ENCODE results near the genes MOB2, KRTAP5-1 and KRTAP5-6.

- PRO-cap = unidirectional peak, plus-strand start at chr11:841281
- RRBS = no CpG with 5 or more reads among the region's 16 CpGs
Measured at GRCh38 chr11:840809-841408, 1.4 kb downstream of the POLR2L start.

GRCh38 chr11:861105-861385 lies 18.4 kb downstream of the TSPAN4 start:
- PRO-cap = no peak
- RRBS = 92% methylated on average over 3 of the region's 9 CpGs

DNA sequence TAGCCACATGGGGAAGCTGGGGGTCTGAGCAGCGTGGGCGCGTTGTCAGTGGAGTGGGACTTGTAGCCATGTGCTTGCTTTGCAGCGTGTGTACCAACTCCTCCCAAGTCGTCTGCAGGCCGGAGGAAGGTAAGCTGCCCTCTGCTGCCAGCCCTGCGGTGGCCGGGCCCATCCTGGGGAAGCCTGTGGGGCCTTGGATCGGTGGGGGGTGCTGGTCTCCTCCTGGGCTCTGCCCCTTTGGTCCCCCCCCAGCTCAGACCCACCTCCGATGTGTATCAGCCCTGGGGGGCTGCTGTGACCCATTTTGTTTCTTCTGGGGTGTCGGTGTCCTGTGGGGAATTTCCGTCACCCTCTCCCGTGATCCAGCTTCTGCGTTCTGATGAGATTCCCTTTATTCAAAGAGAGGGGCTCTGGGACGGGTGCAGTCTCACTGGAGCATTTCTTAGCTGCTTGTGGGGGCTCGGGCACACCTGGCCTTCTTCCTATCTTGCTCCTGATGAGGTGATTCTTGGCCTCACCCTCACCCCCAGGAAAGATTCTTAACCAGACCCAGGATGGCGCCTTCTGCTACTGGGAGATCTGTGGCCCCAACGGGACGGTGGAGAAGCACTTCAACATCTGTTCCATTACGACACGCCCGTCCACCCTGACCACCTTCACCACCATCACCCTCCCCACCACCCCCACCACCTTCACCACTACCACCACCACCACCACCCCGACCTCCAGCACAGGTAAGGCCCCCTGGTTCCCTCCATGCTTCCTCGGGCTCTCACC lies 56.0 kb upstream of the MUC6 start:
- PRO-cap = no peak
- RRBS = 57% methylated on average over 3 of the region's 24 CpGs

- PRO-cap = no peak
- RRBS = 58% methylated on average over 2 of the region's 39 CpGs
Measured at GRCh38 chr11:1224596-1225659, 2.1 kb downstream of the MUC5B start.

GRCh38 chr11:1471828-1472377 lies 14.7 kb downstream of the MOB2 start:
- PRO-cap = no peak
- RRBS = 60% methylated on average over 2 of the region's 13 CpGs

DNA sequence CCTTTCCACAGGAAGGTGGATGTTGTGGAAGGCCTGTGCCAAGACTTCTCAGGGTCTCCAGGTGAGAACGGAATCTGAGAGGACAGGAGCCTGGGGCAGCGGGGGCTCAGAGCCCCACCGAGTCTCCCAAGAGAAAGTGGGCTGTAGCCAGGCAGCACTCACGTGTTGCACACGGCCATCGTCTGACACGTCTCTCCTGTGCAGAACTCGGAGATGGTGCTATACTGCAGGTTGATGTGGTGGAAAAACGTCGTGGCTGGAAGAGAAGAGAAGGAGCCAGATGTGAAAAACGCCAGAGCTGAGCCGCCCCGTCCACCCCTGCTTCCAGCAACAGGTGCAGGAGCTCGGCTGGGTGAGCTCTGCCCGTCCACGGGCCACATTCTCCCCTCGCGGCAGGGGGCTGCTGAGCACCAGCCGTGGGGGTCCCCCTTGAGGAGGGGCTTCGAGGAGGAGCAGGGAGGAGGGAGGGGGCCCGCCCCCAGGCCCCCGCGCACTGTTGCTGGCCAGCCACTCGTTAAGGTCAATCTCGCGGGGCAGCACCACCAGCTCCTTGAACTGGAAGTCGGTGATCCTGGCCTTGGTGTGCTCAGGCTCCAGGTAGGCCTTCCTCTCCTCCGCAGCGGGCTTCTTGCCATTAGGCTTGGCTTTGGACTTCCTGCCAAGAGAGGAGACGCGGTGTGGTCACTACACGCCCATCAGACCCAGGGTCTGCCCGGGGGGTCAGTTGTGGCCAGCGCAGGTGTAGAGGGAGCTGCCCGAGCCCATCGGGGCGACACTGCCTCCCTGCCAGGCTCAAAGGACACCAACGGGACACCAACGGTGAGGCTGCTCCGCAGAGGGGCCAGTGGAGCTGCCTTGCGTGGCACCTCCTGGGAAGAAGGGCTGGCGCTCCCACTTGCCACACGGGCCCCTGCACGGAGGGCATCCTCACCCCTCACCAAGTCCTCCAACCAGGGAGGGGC lies 6.1 kb downstream of the MOB2 start:
- PRO-cap = no peak
- RRBS = no CpG with 5 or more reads among the region's 44 CpGs

DNA sequence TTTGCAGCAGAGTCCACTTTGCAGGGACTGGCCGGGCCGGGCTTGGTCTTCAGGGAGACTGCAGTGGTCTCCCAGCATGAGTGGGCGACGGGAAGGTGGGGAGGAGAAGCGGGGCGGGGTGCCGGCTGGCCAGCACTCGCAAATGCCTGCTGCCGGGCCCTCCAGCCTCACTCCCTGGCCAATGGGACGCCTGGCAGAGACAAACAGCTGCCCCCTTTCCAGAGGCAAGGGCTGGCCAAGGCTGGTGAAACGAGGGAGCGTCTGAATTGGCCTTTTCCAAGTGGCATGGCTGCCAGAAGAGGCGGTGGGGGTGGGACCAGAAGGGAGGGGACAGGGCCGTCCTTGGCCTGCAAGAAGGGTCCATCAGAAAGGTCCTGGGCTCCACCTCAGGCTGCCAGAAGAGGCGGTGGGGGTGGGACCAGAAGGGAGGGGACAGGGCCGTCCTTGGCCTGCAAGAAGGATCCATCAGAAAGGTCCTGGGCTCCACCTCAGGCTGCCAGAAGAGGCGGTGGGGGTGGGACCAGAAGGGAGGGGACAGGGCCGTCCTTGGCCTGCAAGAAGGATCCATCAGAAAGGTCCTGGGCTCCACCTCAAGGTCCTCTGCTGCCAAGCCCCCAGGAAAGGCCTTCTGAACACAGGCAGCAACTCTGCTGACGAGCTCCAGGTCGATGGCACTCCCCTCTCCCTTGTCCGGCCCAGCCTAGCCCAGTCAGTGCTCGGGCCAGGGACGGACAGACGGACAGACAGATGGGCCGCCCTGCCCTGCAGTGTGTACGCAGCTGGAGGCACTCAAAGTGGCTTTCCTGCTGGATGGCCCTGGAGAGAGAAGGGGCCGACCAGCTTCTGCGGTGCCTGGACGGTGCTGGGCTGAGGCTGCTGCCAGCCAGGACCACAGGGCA lies at the start of gene MOB2:
TSS of gene MOB2 (minus strand) at position 301 of the 899 bp plus-strand sequence.
- PRO-cap = no peak
- RRBS = 23% methylated on average over 5 of the region's 29 CpGs

GRCh38 chr11:1487680-1488339 lies 1.2 kb upstream of the MOB2 start:
- PRO-cap = no peak
- RRBS = 82% methylated on average over 8 of the region's 20 CpGs

GRCh38 chr11:1517732-1518085 lies 31.1 kb upstream of the MOB2 start:
- PRO-cap = no peak
- RRBS = no CpG with 5 or more reads among the region's 12 CpGs

DNA sequence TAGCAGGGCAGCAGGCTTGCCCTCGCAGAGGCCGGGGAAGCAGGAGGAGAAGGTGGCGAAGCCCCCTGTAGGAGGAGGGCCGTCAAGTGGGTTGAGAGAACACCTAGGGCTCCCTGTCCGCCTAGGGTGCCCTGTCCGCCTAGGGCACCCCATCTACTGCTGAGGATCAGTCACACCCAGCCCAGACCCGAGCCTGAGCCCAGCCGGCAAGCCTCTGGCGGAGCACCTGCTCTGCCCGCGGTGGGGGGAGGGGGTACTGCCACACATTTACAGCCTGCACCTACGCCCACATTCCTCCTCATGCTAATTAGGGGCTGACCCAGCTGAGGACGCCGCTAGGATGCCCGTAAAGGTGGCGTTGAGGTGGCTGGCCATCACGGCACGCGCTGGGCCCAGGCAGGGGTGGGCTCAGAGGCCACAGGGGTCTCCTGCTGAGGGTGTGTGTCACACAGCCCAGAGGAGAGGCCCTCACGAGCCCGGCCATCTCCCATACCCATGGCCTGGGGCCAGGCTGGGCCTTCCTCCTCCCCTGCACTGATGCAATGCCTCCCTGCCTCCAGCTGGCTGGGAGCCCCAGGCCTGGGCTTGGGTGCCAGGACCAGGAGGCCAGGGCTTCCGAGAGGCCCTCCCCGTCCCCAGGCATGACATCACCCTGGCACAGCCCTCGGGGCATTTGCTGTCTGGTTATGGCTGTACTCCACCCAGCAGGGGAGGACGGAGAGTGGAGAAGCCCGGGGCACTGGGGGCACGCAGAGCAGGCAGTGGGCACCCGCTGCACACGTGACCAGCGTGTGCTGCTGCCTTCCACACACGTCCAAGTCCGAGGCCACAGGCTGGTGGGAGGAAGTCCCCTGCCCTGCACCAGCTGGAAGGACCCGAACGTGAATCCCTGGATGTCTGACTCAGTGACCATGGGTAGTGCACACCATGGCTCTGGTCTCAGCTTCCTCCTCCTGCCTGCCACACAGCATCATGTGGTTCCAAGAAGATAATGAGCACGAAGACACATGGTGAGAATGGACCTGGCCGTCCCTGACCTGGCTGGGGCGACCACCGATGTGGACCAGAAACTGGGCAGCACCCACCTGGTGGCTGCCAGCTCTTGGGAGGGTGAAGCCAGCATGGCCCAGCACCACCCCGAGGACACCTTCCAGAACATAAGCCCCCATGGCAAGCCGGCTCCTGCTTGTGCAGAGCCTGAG lies 12.7 kb downstream of the DUSP8 start:
- PRO-cap = unidirectional peak, minus-strand start at position 216 of the sequence; unidirectional peak, minus-strand start at position 242 of the sequence; bidirectional peak, plus-strand start at position 700 of the sequence, minus-strand start at position 491 of the sequence
- RRBS = 86% methylated on average over 2 of the region's 40 CpGs

DNA sequence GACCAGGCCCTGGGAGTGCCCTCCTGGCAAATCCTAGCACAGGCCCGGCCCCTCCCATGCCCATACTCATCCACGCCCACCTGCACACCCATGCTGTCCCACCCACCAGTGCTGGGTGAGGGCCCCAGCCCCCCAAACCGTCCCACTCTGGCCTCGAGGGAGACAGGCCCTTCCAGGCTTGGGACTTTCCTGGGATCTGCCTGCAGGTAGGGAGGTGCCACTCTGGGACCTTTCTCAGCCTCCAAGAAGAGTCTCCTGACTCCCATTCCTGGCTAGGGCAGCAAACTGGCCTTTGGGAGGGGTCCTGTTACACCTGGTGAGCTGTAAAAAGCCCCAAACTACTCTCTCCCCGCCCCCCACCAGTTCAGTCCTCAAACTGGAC lies 10.0 kb downstream of the DUSP8 start:
- PRO-cap = no peak
- RRBS = no CpG with 5 or more reads among the region's 5 CpGs

DNA sequence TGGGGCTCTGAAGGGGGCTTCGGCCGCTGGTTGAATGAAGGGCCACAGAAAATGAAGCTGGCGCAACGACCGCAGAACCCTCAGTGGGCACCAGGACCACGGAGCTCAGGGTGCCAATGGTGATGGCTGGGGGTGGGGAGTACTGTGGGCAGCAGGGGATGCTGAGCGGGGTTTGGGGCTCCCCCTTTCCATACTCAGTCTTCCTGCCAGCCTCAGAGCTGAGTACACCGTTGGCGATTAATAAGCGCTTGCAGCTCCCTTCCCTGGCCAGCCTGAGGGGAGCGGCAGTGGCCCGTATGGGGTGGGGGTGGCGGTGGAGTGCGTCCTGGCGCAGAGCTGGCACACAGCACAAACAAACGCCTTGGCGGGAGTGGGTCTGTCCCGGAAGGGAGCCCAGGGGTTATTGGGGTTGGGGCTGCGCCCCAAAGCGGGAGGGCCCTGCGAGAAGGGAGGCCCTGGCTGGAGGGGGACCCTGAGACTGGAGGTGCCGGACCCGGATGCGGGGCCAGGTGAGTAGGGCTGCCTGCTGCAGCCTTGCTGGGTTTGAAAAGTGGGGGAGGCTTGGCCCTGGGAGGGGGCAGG lies 1.4 kb upstream of the DUSP8 start:
- PRO-cap = bidirectional peak, plus-strand start at position 293 of the sequence, minus-strand start at position 82 of the sequence; bidirectional peak, plus-strand start outside the sequence, minus-strand start at position 499 of the sequence
- RRBS = 3% methylated on average over 4 of the region's 24 CpGs

DNA sequence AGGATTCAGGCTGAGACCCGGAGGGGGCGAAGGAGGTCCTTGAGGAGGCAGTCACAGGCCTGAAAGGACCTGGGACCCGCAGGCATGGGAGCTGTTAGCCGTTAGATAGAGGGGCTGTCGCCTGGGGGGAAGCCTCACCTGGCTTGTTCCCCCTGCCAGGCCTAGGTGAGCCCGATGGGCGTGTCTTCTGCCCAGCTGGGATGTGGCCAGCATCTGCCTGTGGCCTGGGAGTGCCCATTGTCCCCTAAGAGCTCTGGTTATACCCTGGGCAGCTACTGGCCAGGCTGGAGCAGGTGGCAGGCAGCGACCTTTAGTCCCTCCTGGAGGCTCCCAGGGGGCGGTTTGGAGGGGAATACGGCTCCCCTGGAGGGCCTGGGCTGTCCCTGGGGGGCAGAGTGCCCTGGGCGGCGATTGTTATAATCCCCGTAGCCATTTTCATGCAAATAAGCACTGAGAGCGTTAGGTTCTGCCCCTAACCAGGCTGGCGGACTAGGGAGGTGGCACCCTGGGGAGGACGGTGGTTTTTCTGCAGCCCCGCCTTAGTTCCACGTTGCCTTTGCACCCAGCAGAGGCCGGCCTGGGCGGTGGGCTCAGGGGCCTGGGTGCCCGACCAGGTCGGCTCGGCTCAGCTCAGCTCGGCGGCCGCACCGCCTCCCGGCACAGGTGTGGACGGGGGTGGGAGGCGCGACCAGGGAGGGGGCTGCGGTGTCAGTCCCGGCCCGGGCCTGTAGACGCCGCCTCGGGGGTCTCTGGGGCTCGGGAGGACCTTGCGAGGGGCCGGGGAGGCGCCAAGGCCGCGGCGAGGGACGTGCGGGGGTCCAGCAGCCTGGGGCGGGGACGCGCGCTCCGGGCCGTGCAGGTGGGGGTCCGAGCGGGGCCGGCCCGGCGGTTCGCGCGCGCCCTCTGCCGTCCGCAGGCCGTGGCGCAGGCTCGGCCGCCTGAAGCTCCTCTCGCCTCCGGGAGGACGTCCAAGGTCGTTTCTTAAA lies 2.2 kb upstream of the DUSP8 start:
- PRO-cap = bidirectional peak, plus-strand start at position 313 of the sequence, minus-strand start outside the sequence
- RRBS = 2% methylated on average over 46 of the region's 71 CpGs

DNA sequence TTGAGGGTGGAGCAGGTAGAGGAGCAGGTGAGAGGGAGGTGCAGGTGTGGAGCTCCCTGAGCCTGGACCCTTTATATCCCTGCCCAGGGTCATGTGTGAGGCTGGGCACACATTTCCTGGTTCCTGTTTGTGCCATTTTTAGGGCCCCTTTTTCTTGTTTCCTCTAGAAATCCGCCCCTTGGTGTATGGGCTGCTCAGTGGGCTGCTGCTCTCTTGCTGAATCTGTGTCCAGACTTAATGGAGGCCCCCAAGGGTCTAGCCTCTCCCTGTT lies at the start of gene KRTAP5-1:
TSS of gene KRTAP5-1 (minus strand) at position 22 of the 271 bp plus-strand sequence.
- PRO-cap = no peak
- RRBS = no CpG with 5 or more reads among the region's 1 CpG

DNA sequence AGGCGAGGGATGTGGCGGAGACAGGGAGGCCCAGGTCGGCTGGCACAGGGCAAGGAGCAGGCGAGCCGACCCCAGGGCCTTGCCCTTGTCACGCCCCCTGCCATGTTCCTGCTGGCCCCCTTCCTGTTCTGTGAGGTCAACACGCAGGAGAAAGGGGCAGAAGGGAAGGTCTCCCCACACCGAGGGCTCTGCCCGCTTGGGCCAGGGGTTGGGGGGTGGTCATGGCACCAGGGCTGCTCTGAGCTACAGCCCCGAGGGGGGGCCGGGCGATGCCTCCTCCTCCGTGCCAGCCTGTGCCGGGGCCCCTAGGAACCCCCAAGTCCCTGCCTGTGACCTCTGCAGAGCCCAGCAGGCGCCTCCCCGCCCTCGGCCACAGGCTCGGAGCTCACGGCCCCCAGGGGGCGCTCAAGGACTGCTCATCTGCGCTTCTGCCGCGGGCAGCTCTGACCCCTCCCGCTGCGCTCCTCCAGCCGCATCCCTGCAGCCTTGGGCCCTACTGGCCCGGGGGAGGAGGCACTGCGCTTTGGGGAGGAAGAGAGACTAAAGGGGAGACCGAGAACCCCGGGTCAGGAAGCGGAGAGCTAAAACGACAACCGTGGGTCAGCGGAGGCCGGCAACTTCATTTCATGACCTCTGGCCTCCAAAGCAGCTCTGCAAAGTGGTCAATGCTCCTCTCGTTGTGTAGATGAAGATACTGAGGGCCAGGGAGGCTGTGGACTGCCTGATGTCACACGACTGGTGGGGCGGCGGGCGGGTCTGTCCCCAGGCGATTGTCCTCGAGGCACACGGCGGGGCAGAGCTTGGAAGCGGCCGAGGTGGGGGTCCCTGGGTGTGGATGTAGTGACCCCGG lies 3.0 kb upstream of the KRTAP5-6 start:
- PRO-cap = unidirectional peak, minus-strand start at position 96 of the sequence
- RRBS = 18% methylated on average over 11 of the region's 47 CpGs

DNA sequence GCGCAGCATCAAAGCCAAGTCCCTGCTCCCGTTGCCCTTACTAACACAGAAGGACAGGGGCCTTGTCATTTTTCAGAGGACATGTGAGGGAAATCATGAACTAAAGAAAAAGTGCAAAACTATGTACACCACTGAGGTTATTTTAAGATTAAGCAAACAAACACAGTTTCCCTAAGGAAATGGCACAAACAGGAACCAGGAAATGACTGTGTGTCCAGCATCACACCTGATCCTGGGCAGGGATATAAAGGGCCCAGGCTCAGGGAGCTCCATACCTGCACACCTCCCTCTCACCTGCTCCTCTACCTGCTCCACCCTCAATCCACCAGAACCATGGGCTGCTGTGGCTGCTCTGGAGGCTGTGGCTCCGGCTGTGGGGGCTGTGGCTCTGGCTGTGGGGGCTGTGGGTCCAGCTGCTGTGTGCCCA lies at the start of gene KRTAP5-6:
TSS of gene KRTAP5-6 (plus strand) at position 283 of the 427 bp plus-strand sequence.
- PRO-cap = no peak
- RRBS = no CpG with 5 or more reads among the region's 3 CpGs

DNA sequence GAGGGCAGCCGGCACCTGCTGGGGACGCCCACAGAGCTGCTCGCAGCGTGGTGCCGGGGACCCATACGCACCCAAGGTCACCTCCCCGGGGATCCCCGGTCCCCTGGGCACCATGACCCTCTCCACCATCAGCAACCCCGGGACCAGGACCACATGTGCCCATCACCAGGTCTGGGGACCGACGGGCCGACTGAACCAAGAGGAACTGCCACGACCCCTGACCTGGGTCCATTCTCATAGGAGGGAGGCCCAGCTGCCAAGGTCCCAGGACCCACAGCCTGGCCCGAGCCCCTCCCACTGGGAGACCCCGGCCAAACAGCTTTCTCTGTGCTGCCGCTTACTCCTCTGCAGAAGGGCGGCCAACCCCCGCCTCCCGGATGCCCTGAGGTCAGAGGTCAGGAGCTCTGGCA lies 6.4 kb upstream of the IFITM10 start:
- PRO-cap = no peak
- RRBS = 59% methylated on average over 11 of the region's 19 CpGs

GRCh38 chr11:1781822-1782538 lies 18.3 kb upstream of the CTSD start:
- PRO-cap = no peak
- RRBS = no CpG with 5 or more reads among the region's 18 CpGs

DNA sequence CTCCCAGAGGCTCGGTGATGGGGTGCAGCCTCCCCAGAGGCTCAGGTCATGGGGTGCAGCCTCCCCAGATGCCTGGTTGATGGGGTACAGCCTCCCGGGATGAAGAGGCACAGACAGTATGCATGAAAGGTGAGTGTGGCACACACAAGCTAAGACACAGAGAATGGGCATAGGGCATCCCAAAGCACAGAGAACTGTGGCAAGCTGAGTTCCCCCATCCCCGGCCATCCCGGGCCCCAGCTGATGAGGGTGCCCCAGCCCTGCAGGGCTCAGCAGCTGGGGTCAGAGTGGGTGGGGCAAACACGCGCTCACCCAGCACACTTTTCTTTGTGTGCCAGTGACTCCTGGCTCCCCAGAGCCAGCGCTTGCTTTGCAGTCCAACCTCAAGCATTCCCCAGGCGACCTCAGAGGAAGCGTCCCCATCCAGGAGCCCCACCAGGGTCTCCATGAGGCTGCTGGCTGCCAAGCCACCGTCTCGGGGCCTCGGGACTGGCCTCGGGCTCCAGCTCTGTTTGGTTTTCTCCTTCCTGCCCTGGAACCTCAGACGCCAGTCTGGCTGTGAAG lies 4.7 kb upstream of the SYT8 start:
- PRO-cap = no peak
- RRBS = 49% methylated on average over 2 of the region's 14 CpGs

DNA sequence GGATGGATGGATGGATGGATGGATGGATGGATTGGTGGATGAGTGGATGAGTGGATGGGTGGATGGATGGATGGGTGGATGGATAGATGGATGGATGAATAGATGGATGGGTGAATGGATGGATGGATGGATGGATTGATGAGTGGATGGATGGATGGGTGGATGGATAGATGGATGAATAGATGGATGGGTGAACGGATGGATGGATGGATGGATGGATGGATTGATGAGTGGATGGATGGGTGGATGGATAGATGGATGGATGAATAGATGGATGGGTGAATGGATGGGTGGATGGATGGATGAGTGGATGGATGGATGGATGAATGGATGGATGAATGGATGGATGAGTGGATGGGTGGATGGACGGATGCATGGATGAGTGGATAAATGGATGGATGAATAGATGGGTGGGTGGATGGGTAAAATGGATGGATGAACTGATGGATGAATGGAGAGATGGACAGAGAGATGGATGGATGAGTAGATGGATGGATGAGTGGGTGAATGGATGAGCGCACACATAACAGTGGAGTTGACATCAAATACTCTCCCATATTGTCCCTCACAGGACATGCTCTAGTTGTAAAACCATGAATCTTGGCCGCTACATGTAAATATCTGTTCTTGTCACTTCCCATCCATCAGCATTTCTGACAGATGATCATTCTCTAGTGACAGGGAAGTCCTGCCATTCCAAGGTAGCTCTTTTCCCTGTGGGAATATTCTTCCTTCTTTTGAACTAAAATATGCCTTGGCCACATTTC lies 9.0 kb downstream of the LSP1 start:
- PRO-cap = no peak
- RRBS = no CpG with 5 or more reads among the region's 4 CpGs